Hematopoietic multipotent progenitor cell (in vitro differentiated cells): ENCODE measurements around the gene PTPN1.

DNA sequence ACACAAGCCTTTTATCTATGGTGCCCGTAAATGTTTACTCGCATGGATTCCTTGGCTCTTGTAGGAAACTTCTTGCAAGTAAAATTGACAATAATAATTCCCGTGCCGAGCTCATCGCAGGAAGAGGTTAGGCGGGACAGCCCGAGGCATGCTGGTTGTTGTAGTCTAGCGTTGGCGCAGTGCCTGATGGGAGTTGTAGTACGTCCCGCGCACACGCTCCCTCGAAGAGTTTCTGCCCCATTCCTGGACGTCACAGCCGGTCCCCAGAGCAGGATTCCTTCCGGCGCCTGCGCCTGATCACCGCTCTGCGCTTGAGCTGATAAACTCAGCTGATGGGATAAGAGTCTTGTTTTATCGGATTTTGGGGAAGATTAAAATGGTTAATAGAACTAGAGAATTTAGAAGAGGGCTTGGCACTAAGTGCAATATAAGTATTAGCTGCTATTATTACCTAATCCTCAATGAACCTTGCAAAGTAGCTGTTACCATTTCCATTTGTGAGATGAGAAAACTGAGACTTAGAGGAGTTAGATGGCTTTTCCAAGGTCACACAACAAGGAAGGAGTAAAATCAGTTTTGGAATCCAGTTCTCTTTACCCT is 3.0 kb upstream of the UBE2V1 start:
- CAGE, long polyA plus RNA = no peak

DNA sequence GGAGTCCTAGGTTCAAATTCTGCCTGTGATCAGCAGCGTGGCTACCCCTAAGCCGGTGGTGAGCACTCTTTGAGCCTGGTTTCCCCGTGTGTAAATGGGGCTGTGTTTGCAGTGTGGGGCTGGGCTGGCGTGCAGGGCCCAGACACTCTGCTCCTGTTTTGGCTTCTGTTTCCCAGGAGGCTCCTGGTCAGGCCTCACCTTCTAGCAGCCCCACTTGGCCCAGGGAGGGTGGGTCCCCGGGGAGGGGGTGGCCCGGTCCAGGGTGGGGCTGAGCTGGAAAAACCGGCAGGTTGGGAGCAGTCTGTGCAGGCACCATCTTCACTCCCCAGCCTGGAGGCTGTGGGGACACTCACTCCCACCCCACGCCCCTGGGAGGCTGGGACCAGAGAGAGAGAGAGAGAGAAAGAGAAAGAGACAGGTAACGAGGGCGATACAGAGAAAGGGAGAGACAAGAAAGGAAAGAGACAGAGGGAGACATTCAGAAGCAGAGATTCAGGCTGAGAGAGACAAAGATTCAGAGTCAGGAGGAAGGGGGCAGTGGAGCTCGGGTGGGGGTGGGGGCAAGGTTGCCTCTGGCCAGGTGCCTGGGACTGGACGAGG is 25.4 kb downstream of the CEBPB start:
- CAGE, long polyA plus RNA = no peak

GRCh38 chr20:50226260-50227085 is 35.8 kb downstream of the CEBPB start:
- CAGE, long polyA plus RNA = no peak

GRCh38 chr20:50240190-50240397 is 49.5 kb downstream of the CEBPB start:
- CAGE, long polyA plus RNA = no peak

DNA sequence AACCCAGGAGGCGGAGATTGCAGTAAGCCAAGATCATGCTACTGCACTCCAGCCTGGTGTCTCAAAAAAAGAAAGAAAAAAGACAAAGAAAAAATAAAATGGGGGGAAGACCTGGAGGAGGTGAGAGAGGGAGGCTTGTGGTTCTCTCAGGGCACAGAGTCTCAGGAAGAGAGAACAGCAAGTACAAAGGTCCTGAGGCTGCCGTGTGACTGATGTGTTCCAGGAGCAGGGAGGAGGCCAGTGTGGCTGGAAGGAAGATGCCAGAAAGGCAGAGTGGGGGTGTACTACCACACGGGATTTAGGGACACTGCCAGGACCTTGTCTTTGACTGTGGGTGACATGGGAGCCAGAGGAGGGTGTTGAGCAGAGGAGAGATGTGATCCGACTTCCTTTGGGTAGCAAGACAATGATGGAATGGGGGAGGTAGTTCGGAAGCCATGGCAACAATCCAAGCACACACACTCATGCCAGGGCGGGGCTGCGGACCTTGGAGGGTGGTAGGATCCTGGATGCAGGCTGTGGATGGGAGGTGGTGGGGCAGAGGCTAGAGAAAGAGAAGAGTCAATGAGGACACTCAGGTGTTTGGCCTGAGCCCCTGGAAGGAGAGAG is 136.4 kb upstream of the PTPN1 start:
- CAGE, long polyA plus RNA = no peak

DNA sequence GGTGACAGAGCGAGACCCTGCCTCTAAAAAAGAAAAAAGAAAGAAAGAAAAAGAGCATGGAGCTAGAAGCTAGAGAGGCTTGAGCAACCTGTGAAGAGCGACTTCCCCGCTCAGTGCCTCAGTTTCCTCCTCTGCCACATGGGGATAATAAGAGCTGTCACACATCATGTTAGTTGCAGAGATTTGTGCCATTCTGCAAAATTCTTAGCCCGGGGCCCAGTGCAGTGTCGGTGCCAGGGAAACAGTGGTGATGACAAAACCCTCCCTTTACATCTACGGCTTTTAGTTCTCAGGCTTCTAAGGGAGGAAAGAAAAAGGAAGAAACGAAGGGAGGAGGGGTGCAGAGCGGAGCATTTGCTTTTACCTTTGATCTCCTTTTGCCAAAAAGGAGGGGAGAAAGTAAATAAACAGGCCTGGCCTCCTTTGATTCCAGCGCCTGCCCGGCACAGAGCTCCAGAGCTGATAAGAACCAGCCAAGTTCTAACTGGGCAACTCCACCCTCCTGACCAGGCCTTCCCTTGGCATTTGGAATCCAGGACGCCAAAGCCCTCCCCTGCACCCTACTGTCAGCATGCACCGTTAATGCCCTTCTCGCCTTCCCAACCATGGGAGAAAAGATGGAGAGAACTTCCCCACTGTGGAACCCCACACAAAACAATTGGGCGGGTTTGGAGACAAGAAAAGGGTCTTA is 120.9 kb upstream of the PTPN1 start:
- CAGE, long polyA plus RNA = no peak

- CAGE, long polyA plus RNA = no peak
Observed at GRCh38 chr20:50390588-50391237, 119.5 kb upstream of the PTPN1 start.

- CAGE, long polyA plus RNA = no peak
Observed at GRCh38 chr20:50429424-50429844, 80.7 kb upstream of the PTPN1 start.

- CAGE, long polyA plus RNA = no peak
Observed at GRCh38 chr20:50497935-50498543, 12.1 kb upstream of the PTPN1 start.

- CAGE, long polyA plus RNA = start-site peak on the plus strand at chr20:50510362-50510452, 1,671 reads
Observed at GRCh38 chr20:50510319-50511132, at the start of gene PTPN1. PTPN1 (plus strand) TSS chr20:50510383.

GRCh38 chr20:50542958-50543776 is 33.0 kb downstream of the PTPN1 start:
- CAGE, long polyA plus RNA = no peak

GRCh38 chr20:50561166-50562109 is 51.3 kb downstream of the PTPN1 start:
- CAGE, long polyA plus RNA = no peak

DNA sequence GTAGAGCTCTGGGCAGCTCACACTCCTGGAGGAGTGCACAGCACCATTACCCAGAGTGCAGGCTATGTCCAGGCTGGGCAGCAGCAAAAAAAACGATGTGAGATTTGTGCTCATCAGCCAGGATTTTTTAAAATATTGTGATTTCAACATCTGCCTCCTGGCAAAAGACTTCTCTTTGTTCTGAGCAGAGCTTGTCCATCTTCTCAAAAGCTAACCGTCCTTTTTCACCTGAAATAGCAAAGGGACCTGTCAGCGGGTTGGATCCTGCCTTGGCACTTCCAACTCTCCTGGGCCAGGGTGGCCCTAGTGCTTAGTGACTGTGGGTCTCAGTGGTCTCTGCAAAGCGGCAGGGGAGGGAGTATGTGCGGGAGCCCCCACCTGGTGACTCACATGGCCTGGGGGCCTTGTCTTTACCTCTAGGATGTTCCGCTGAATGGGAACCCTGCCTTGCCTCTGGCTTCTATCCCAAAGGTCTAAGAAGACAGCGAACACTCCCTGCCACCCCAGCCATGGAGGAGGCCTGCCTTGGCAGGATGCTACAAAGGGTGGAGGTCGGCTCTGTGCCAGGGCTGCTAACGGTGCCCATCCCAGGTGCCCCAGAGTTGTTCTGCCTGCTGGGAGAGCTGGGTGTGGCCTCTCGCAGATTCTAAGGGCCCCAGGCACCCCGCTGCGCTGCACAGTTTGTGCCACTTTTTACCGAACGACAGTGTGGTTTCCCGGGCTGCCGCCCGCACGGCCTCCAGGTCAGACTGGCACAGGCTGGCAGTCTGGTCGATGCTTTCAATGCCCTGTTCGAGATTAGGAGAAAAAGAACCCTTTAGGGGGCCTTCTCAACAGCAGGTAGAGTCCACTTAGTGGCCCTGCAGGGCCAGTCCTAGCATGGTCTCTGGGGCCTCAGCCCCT is 77.2 kb downstream of the PTPN1 start:
- CAGE, long polyA plus RNA = no peak

- CAGE, long polyA plus RNA = no peak
Observed at GRCh38 chr20:50593486-50593874, 83.3 kb downstream of the PTPN1 start.

DNA sequence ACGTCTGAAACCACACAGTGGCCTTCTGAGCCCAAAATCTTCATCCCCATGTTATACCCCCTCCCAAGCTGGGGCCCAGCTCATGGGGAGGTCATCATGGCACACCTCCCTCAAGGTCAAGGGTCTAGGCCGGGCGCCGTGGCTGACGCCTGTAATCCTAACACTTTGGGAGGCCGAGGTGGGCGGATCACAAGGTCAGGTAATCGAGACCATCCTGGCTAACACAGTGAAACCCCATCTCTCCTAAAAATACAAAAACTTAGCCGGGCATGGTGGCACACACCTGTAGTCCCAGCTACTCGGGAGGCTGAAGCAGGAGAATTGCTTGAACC is 74.6 kb downstream of the RIPOR3 start:
- CAGE, long polyA plus RNA = no peak

GRCh38 chr20:50670037-50670864 is 21.1 kb downstream of the RIPOR3 start:
- CAGE, long polyA plus RNA = no peak

GRCh38 chr20:50680119-50681002 is 11.0 kb downstream of the RIPOR3 start:
- CAGE, long polyA plus RNA = no peak

DNA sequence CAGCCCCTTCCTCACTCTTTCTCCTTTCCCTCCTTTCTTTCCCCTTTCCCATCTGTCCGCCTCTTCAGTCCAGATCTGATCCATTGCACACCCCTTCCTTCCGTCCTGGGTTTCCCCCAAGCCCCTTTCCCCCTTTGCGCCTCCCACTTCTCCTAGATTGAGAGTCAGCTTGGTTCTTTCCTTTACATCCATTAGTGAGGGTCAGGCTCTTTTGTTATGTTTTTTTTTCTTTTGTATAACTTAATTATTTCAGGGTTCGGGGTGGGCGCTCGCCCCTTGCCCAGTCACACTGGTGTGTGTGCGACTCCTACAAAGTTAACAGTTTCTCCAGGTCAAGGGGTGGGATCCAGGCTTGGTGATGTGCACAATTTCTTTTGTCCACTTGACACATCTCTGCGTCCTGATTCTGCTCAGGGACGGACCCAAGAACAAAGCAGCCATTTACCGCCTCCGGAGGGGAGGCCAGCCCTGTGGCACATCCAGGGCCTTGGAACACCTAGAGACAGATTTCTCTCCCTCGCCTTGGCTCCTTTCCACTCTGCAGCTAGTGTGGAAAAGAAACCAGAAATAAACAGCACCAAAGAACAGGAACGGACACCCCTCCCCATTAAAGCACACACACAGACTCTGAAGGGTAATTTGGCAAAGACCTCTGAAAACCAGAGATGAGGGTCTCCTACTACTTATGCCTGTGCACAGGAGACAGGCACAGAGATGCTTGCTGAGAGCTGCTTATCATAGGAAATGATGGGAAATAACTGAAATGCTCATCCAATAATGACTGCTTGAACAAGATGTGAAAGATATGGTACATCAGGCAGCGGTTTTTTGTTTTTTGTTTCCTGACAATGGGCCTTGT is 784 bp upstream of the RIPOR3 start:
- CAGE, long polyA plus RNA = no peak

DNA sequence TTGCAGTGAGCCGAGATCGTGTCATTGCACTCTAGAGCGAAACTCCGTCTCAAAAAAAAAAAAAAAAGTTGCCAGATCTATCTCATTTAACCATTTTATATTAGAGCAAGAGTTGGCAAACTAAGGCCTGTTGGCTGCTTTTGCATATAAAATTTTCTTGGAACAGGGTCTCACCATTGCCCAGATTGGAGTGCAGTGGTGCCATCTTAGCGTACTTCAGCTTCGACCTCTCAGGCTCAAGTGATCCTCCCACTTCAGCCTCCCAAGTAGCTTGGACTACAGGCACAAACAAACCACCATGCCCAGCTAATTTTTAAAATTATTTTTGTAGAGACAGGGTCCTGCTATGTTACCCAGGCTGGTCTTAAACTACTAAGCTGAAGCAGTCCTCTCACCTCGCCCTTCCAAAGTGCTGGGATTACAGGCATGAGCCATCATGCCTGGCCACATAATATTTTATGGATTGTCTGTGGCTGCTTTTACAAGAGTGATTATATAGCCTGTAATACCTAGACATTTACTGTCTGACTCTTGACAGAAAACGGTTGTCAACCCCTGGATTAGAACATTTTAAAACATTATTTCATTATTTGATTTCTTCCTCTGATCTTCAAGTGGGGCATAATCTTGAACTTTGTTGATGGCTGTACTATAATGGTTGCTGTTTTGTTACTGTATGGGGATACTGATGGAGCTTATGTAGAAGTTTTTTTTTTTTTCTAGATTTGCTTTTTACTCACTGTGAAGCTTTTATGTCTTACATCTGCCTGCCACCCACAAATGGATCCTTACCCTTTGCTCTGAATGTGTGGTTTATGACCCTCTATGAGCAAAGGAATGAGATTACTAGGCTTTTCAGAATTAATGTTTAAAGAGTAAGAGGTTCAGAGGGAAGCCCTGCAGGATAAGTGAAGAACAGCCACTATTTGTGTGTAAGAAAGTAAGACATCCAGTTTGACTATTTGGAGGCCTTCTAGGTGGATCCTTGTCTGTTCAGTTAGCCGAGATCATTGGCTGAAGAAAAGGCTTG is 14.3 kb downstream of the PARD6B start:
- CAGE, long polyA plus RNA = no peak

DNA sequence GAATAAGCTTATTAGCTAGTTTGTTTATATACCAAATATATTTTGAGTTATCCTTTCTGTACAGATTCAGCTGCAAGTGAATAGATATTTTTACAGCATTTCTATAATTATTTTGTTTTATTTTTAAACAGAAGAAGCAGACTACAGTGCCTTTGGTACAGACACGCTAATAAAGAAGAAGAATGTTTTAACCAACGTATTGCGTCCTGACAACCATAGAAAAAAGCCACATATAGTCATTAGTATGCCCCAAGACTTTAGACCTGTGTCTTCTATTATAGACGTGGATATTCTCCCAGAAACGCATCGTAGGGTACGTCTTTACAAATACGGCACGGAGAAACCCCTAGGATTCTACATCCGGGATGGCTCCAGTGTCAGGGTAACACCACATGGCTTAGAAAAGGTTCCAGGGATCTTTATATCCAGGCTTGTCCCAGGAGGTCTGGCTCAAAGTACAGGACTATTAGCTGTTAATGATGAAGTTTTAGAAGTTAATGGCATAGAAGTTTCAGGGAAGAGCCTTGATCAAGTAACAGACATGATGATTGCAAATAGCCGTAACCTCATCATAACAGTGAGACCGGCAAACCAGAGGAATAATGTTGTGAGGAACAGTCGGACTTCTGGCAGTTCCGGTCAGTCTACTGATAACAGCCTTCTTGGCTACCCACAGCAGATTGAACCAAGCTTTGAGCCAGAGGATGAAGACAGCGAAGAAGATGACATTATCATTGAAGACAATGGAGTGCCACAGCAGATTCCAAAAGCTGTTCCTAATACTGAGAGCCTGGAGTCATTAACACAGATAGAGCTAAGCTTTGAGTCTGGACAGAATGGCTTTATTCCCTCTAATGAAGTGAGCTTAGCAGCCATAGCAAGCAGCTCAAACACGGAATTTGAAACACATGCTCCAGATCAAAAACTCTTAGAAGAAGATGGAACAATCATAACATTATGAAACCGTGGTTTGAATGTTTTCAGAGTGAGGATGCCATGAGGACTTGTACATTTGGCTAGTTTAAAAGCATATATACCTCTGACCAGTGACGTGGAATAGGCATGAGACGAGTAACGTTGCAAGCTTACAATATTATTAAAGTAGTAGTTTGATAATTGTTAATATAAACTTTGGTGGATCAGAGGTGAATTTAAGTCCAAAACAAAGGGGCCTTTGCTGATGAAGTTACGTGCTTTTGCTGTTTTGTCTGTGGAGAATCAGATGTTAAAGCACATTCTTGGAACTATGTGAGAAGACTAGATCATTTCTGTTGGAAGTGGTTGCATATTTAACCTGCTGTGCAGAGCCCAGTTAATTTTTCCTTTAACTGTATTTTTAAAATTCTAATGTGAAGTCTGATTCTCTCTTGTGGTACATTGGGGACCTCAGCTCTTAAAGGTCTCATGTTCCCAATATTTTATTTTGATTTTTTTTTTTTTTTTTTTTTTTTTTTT is 18.7 kb downstream of the PARD6B start:
- CAGE, long polyA plus RNA = no peak